Fallopian tube (tissue), 1 donor: Measurements from ENCODE around the genes PTPN11 and OAS2.

- PRO-cap = no peak
Observed at GRCh38 chr12:111454553-111455065, 48.9 kb downstream of the SH2B3 start.

GRCh38 chr12:111596998-111597229 is 2.2 kb downstream of the ATXN2 start:
- PRO-cap = no peak

GRCh38 chr12:111761108-111761665 is 5.5 kb upstream of the ALDH2 start:
- PRO-cap = no peak

DNA sequence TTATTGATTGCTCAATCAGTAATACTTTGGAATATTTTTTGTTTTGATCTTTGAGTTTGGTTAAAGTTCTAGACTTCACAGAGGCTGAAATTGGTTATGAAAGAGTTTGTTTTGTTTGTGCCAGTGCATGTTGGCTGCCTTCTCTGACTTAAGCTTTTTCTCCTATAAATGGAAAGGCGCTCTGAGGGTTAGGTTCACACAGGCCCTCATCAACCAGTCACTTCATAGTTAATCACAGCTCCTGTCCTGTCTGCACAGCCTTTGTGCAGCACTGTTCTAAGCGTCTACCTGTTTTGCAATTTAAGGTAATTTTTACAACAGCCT is 973 bp downstream of the ALDH2 start:
- PRO-cap = no peak

GRCh38 chr12:111777368-111778156 is 10.8 kb downstream of the ALDH2 start:
- PRO-cap = no peak

DNA sequence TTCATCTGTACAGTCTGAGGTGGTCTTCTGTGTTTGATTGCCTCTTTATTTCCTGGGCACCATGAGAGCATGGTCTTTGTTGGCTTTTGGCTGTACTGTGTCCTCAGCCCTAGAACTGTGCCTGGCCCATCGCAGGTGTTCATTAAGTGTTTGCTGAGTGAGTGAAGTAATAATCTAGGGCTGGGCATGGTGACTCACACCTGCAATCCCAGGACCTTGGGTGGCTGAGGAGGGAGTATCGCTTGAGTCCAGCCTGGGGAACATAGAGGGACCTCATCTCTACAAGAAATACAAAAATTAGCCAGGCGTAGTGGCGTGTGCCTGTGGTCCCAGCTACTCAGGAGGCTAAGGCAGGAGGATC is 13.9 kb downstream of the ALDH2 start:
- PRO-cap = no peak

DNA sequence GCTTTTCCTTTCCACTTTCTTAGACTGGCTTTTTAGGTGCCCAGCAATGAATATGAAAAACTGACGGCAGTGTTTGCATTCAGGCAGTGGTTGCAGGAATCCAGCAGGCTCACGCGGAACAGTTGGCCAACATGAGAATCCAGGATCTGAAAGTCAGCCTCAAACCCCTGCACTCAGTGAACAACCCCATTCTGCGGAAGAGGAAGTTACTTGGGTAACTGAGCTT is 46.3 kb downstream of the MAPKAPK5 start:
- PRO-cap = no peak

GRCh38 chr12:111898557-111899263 is 56.7 kb downstream of the MAPKAPK5 start:
- PRO-cap = no peak

DNA sequence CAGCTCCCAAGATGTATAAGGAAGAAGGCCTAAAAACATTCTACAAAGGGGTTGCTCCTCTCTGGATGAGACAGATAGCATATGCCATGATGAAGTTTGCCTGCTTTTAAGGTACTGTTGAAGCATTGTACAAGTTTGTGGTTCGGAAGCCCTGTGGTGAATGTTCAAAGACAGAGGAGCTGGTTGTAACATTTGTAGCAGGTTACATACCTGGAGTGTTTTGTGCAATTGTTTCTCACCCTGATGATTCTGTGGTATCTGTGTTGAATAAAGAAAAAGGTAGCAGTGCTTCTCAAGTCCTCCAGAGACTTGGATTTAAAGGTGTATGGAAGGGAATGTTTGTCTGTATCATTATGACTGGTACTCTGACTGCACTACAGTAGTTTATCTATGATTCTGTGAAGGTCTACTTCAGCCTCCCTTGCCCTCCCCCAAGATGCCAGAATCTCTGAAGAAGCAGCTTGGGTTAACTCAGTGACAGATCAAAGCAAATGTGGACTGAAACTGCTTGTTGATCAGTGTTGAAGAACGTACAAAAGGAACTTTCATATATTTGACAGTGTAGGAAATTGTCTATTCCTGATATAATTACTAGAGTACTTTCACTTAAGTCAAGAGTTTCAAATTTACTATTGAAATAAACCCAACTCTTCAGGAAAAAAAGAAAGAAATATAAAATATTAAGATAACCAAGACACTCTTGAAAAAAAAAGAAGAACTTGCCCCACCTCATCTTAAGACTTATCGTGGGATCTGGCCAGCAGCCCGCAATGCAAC is 19.2 kb downstream of the TMEM116 start:
- PRO-cap = no peak

DNA sequence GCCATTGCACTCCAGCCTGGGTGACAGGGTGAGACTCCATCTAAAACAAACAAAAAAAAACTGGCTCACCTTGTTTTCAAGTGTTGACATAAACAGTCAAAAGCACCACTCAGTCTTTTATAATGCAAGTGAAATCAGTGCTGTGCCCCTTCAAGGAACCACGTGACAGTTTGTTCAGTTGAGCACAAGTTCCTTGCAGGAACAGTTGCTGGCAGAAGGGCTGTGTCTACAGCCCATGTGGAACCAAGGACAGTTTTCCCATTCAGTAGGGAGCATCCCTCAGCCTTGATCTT is 11.8 kb downstream of the TRAFD1 start:
- PRO-cap = no peak

DNA sequence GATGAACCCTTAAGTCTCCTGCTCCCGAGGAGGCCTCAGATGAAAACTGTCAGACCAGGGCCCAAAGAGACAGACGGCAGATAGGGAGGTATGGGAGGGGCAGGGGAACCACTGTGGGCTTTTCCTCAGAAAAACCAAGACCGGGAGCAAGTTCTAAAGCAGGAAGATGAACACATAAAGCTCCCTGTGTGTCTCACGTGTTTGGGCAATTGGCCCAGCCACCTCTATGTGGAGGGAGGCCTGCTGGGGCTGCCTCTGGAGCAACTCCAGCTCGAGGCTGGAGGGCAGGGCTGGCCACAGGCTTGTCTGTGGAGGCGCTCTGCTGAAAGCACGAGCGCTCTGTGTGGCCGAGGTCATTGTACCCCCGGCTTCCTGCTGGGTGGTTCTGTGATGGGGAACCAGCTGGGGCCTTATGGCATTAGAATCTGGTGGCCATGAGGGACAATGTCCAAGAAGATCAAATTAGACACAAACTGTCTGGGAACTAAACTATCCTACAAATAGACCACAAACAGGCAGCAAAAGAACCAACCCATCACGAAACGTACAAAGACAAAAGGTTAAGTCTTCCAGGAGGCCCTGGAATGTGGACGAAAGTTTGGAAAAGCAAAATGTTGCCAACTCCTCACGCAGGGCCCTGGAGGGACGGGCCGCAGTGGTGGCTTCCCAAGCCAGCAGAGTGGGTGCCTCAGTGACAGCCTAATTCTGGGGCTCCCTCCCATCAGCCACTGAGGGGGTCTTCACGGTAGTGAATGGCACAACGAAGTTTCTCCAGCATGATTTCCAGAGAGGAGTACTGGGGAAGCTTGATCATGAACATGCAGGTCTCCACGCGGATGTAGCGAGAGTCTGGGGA is 36.5 kb downstream of the TRAFD1 start:
- PRO-cap = no peak

GRCh38 chr12:112164089-112164529 is 38.7 kb downstream of the TRAFD1 start:
- PRO-cap = no peak

GRCh38 chr12:112169727-112170518 is 44.6 kb downstream of the TRAFD1 start:
- PRO-cap = no peak

DNA sequence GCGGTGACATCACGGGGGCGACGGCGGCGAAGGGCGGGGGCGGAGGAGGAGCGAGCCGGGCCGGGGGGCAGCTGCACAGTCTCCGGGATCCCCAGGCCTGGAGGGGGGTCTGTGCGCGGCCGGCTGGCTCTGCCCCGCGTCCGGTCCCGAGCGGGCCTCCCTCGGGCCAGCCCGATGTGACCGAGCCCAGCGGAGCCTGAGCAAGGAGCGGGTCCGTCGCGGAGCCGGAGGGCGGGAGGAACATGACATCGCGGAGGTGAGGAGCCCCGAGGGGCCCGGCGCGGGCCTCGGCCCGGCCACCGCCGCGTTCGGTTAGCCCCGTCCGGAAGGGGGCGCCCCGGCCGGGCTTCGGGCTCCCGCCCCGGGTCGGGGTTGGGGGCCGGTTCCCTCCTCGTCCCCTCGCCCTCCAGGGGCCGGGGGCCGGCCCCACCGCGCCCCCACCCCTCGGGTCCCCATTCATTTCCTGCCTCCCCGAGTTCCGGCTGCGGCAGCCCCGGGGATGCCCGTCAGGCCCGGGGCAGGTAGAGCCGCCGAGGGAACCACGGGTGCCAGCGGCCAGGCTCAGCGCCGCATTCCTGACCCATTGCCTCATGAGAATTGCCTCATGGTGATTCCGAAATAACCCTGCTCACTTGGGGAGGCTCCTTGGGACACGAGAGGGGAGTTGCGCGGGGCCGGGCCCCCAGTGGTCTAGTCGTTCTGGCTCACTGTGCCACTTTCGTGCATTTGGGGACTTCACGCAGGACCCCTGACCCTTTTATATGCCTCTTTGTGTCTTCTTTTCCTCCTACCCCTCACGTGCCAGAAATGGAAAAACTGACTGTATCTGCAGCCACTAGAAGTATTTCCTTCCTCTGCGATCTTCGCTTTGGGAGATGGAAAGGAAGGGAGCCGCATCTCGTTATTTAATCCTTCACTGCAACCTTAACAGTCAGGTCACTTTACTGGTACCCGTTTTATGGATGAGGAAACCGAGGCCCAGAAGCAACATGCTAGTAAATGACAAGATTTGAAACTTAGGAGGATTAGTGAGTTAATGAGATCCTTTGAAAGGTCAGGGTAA is at the start of gene PTPN11:
PTPN11 (plus strand) TSS at position 78 of the 1,063 bp plus-strand sequence.
- PRO-cap = bidirectional peak, plus-strand start at position 36 of the sequence, minus-strand start outside the sequence; bidirectional peak, plus-strand start at position 648 of the sequence, minus-strand start at position 577 of the sequence

GRCh38 chr12:112599887-112600278 is 181.1 kb downstream of the PTPN11 start:
- PRO-cap = no peak

- PRO-cap = no peak
Observed at GRCh38 chr12:112839356-112839757, 47.8 kb downstream of the RPH3A start.

GRCh38 chr12:112977814-112978945 is at the start of gene OAS2:
Gene OAS2, plus strand, starts transcription at chr12:112978519.
- PRO-cap = bidirectional peak, plus-strand start at chr12:112978519, minus-strand start at chr12:112978444

DNA sequence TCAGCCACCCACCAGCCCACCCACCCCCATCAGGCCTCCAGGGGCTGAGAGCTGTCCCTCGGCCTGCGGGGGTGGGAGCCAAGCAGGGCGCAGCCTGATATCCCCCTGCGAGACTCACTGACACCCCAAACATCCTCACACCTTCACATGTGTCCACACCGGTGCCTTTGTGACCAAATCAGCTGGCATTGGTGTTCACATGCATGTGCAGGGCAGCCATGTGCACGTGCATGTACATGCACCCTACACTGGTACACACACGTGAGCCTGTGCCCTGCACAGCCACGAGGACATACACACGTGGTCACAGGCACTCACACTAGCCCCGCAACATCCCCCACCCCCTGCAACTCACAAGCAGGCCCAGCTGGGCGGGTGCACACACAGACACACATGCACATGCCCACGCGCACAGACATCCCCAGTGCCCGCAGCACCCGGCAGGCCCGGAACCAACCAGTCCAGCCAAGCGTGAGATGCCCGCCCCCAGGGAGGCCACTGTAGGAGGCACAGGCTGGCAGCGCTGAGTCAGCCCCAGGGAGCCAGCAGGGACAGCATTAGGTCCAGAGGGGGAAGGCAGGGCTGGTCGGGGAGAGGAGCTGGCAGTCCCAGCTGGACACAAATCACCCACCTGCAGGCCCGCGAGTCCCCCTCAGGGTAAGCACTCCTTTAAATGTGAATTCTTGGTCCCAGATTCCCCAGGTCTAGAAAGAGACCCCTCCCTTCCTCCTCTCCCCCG is 5.3 kb downstream of the RASAL1 start:
- PRO-cap = unidirectional peak, plus-strand start at position 526 of the sequence

GRCh38 chr12:113136090-113136577 is 573 bp upstream of the RASAL1 start:
- PRO-cap = no peak

GRCh38 chr12:113142042-113143431 is 7.0 kb upstream of the RASAL1 start:
- PRO-cap = bidirectional peak, plus-strand start at chr12:113142497, minus-strand start at chr12:113142349